ENCODE measurements around the genes PCGF2 and PSMB3.

- RRBS: no CpG with 5 or more reads among the region's 6 CpGs
Observed at GRCh38 chr17:38459605-38459953, 31.3 kb downstream of the ARHGAP23 start.

- RRBS: no CpG with 5 or more reads among the region's 6 CpGs
Observed at GRCh38 chr17:38585019-38585446, 20.7 kb downstream of the SRCIN1 start.

DNA sequence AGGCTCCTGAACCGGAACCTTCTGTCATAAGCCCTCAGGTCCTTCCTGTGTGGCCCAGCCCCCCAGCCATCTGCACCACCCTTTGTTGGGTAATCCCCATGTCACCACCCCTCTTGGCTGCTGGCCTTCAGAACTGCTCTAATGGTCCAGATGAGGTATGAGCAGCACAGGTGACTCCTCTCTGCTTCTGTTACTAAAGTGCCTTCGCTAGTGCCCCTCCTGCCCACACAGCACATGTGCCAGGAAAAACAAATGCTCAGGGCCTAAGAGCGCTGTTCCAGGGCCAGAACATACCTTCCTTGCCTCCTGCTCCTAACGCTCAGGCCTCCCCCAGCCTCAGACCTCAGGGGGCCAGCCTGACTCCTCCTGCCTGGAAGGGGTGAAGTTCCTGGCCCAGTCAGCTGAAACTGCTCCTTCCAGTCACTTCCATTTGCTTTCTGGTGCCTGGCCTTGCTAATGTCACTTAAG is 14.4 kb downstream of the SRCIN1 start:
- RRBS: no CpG with 5 or more reads among the region's 4 CpGs

DNA sequence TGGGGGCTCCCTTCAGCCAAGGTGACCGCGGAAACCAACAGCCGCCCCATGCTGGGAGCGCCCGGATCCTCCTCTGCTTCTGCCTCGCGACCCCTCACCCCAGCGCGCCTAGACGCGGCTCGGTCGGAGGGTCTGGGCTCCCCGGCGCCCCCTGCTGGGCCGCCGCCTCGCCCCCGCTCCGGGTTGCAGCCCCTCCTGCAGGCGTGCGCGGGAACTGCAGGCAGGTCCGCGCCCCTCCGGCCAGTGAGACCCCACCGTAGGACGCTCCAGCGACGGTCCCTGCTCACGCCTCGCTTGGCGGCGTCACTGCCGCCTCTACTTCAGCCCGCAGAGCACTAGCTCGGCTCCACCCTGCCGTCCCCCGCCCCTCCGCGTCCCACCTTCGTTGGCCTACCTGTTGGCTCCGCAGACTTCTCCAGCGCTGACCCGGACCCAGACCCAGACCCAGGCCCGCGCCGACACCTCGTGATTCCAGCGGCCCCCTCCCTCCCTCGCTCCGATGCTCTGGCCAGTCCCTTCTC is 675 bp upstream of the SRCIN1 start:
- RRBS: no CpG with 5 or more reads among the region's 52 CpGs

DNA sequence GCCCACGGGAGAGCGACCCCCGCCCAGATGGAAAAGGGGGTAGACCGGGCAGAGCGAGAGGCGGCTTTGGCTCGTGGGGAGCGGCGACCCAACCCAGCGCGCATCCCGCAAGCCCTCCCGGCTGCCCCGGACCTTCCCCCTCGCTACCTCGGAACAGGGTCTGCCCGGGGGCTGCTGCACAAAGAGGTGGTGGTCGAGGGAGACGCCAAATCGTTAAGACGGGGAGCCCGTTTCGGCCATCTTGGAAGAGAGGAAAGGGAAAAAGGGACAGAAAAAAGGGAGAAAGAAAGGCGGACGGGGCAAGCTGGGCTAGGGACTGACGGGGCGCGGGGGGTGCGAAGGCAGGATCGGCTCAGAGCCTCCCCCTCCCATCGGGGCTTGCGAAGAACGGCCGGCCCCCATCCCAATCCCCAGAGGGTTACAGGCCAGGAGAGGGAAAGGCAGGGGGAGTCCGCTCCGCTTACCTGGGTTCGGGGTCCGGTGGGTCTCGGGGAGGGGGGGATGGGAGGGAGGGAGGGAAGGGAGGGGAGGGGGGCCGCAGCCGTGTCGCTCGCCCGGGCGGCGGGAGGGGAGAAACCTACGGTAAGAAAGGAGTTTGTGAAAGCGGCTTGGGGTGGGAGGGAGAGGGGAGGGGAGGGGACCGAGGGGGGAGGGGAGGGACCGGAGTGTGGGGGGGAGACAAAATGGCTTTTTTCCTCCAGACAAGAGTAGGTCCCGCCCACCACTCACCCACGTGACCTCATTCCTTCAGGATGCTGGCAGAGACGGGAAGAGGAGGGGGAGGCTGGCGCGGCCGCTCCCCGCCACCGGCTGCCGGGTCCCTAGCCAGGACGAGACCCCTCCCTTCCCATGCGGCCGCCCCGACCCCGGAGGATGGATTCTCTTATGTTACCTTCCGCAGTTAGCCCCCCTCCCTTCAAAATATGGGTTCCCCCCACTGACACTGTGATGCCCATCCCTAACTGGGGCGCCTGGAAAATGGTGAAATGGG is at the start of gene PCGF2:
TSS of gene PCGF2 (minus strand) at position 605 of the 991 bp plus-strand sequence.
- RRBS: no CpG with 5 or more reads among the region's 66 CpGs

GRCh38 chr17:38751681-38752069 is 866 bp upstream of the PSMB3 start:
- RRBS: no CpG with 5 or more reads among the region's 31 CpGs

DNA sequence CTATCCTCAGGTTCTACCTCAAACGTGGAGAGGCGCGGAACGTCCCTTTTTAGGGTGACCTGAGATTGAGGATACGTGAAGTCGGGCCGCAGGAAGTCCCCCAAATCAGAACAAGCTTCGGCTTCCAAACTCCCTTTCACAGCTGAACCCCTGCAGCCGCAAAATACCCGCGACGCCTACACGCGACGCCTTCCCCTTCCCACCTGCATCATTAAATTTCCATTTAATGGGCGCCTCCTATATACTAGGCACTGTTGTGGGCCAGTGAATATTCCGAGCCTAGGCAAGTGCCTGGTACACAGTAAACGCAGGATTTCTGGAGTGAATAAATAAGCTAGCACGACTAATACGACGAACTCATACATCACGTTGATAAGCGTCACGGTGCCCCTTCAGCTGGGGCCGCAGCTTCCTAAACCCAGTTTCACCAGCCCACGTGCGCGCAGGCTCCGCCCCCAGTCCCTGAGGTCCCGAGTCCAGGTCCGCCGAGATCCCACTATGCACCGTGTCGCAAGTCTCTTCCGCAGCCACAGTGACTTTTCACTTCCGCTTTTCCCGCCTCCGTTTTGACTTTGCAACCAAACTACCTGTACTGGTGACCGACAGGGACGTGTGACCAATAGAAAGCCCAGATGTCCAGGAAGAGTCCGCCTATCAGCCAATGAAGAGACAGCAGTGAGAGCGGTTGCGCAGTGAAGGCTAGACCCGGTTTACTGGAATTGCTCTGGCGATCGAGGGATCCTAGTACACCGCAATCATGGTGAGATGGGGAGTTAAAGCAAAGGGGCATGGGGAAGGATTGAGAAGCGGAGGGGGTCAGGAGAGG is at the start of gene PSMB3:
TSS of gene PSMB3 (plus strand) at position 672 of the 826 bp plus-strand sequence.
- RRBS: no CpG with 5 or more reads among the region's 48 CpGs

DNA sequence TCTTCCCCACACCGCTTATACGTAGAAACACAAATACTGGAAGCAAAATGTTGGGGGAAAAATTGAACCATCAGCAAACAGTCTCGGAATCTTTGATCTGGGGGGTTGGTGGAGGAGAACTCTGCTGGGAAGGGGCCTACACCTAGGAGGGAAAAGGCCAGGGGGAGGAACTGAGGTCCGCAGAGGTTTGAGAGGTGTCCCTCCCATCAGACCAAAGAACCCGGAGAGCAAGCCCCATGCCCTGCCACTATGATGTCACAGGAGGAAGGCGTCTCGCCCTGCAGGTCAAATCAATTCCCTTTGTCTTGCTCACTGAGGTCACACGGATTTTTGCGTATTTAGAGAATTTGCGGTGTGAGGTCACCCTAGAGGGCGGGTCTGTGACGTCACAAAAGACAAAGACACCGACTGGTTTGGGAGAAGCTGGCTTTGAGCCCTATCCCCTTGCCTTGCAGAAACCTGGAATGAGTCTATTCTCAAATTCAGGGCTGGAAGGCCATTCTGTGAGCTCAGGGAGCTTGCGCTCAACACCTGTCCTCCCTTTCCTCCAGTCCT is 1.2 kb downstream of the C17orf98 start:
- RRBS: no CpG with 5 or more reads among the region's 14 CpGs

DNA sequence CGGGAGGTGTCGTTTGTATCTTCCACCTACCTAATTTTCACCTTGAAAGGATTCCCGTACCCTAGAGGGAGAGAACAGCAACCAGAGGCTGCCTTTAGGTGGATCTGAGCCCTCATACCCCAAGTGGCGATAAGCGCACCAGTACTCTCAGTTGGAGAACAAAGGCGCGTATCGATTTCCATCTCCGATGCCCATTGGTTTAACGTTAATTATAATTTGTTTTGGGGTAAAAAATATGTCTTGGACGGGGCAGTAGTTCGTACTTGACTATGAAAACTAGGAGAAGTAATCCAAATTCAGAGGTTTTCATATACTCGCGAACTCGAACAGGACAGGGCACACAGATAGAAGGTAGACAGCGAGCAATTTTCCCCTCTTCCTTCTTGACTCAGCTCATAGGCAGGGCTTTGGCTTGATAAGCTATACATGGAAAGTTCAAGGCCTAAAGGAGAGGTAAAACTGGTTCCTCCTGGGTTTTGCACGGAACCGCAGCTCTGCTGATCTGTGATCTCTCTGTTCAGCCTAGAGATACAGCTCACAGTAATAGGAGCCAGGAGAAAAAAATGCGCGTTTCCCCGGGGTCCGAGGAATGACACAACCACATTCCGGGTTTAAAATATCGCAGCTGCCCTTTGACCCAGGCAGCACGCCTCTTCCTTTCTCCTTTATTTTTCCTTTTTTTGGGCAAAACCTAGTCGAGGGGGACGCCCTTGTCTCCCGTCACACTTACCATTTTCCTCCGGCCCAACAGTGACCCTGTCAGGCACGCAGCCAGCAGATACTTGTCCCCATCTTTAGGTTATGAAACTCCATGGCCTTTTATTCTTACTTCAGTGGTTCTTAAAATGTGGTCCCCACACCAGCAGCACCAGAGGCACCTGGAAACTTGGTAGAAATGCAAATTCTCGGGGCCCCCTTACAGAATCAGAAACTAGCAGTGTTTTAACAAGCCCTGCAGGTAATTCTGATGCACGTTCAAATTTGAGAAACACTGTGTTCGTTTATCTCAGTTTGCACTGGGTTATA is 1.8 kb upstream of the LASP1 start:
- RRBS: no CpG with 5 or more reads among the region's 33 CpGs

DNA sequence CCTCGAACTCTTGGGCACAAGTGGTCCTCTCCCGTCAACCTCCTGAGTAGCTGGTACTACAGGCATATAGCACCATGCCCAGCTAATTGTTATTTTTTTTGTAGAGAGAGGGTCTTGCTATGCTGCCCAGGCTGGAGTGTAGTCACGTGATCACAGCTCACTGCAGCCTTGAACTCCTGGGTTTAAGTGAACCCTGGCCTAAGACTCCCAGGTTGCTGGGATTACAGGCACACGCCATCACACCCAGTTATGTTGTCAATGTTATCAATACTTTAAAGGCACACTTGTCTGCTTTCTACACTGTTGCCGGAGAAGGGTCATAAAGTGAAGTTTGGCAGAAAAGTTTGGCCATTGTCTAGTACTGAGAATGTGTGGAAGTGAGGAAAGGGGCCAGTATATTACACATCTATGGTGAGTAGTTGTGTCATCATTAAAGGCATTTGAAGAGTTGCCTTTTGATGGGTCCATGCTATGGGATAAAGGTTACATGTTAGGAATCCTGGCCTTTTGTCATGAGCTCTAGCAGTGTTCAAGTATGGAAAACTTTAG is 33.7 kb downstream of the LASP1 start:
- RRBS: no CpG with 5 or more reads among the region's 5 CpGs

DNA sequence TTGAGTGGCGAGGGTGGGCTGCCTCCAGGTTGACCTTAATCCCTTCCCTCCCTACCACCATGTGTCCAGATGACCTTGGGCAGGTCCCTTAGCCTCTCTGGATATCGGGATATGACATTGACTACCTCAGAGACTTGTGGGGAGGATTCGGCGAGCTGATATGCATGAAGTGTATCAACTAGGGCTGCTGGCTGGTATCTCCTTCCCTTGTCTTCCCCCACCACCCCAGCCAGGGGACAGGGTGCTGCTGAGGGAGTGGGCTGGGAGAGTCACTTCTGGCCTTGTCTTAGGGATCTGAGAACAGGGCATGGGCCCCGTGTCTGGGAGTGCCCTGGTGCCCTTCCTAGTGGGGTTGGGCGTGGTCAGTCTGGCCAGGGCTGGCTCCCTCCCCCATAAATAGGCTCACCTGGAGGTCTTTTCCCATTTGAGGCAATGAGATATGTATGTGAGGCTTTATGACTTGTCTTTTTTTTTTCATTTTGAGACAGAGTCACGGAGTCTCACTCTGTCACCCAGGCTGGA is 41.5 kb downstream of the LASP1 start:
- RRBS: no CpG with 5 or more reads among the region's 7 CpGs

DNA sequence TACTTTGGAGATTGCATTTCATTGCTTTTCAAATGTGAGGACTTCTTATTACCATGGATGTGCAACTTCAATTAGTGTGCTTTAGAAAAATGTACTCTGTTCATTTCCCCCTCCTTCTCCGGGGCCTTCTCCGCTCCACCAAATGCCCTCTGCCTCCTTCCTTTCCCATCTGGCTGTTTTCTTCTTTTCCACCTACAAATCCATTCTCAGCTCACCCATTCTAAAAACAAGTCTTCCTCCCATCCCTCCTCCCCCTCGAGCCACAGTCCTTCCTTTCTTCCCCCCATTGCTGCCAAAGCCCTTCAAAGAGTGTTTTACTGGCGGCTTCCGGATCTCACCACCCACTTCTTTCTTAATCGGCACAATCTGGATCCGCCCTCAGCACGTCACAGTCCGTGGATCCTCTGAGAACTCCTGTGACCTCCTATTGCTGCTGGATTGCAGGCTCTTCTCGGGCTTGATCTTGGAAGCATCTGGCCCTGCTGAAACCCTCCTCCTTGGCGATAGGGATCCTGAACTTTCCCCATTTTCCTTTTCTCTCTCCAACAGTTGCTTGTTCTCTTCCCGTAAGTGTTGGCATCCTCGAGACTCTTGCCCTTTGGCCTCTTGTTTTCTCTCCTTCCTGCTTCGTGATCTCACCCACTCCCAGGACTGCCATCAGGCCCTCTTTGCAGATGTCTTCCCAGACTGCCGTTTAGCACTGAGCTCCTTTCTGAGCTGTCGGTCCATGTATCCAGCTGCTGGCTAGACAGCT is 35.9 kb upstream of the FBXO47 start:
- RRBS: no CpG with 5 or more reads among the region's 16 CpGs

- RRBS: no CpG with 5 or more reads among the region's 23 CpGs
Observed at GRCh38 chr17:39026921-39027390, 59.8 kb upstream of the FBXO47 start.

- RRBS: no CpG with 5 or more reads among the region's 2 CpGs
Observed at GRCh38 chr17:39118774-39119082, 32.7 kb downstream of the PLXDC1 start.

- RRBS: no CpG with 5 or more reads among the region's 6 CpGs
Observed at GRCh38 chr17:39191736-39192156, 5.7 kb downstream of the CACNB1 start.

DNA sequence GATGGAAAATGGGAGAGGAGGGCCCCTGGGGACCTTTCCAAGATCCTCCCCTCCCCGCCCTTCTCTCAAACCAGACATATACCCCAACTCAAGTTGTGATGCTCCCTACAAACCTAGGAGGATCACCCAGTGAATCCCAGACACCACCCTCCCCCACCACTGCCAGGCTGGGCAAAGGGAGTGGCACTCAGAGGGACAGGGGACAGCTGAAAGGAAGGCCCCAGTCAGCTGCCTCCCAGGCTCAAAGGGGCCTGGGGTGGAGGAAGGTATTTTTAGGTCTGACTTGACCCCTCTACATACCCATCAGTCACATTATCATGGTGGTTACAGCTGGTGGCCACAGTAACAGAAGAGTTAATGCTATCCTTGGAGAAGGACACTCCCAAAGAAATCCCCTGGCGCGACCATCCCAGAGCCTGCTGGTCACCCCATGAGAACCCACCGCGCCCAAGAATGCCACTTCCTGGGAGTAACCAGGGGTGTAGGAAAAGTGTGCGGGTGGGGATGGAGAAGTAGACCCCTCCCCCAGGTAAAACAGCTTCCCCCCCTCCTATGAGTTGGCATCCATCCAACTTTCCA is 1.2 kb downstream of the CACNB1 start:
- RRBS: no CpG with 5 or more reads among the region's 6 CpGs

DNA sequence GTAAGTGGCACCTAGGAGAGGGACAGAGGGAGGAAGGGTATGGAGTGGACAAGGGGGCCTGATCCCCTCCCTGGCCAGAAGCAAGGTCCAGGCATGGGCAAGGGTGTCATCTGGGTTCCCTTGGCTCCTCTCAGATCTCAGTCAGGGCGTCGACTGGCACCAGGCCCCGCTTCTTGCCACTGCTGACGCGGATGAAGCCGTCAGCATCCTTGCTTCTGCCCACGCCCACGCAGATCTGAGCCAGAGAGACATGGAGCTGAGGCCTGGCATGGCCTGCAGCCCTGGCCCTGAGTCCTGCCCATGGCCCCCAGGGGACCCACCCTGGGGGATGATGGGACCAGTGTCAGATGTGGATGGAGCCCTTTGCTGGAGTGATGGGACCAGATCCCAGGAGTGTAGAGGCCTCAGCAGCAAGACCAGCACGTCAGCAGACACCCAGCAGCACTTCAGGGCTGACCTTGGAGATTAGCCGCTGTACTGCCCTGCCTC is 12.1 kb downstream of the RPL19 start:
- RRBS: no CpG with 5 or more reads among the region's 10 CpGs

- RRBS: 65% methylated on average over 4 of the region's 14 CpGs
Observed at GRCh38 chr17:39239558-39240096, 13.9 kb upstream of the STAC2 start.

- RRBS: 4% methylated on average over 4 of the region's 7 CpGs
Observed at GRCh38 chr17:39631273-39631791, 4.6 kb downstream of the PPP1R1B start.

- RRBS: no CpG with 5 or more reads among the region's 14 CpGs
Observed at GRCh38 chr17:39649871-39650478, 13.0 kb downstream of the STARD3 start.